ENCODE measurements around a stretch of chr12.

DNA sequence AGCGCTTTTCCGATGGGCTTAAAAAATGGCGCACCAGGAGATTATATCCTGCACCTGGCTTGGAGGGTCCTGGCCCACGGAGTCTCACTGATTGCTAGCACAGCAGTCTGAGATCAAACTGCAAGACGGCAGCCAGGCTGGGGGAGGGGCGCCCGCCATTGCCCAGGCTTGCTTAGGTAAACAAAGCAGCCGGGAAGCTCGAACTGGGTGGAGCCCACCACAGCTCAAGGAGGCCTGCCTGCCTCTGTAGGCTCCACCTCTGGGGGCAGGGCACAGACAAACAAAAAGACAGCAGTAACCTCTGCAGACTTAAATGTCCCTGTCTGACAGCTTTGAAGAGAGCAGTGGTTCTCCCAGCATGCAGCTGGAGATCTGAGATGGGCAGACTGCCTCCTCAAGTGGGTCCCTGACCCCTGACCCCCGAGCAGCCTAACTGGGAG is 400.8 kb upstream of the TMEM132C start:
- PRO-cap: no peak

DNA sequence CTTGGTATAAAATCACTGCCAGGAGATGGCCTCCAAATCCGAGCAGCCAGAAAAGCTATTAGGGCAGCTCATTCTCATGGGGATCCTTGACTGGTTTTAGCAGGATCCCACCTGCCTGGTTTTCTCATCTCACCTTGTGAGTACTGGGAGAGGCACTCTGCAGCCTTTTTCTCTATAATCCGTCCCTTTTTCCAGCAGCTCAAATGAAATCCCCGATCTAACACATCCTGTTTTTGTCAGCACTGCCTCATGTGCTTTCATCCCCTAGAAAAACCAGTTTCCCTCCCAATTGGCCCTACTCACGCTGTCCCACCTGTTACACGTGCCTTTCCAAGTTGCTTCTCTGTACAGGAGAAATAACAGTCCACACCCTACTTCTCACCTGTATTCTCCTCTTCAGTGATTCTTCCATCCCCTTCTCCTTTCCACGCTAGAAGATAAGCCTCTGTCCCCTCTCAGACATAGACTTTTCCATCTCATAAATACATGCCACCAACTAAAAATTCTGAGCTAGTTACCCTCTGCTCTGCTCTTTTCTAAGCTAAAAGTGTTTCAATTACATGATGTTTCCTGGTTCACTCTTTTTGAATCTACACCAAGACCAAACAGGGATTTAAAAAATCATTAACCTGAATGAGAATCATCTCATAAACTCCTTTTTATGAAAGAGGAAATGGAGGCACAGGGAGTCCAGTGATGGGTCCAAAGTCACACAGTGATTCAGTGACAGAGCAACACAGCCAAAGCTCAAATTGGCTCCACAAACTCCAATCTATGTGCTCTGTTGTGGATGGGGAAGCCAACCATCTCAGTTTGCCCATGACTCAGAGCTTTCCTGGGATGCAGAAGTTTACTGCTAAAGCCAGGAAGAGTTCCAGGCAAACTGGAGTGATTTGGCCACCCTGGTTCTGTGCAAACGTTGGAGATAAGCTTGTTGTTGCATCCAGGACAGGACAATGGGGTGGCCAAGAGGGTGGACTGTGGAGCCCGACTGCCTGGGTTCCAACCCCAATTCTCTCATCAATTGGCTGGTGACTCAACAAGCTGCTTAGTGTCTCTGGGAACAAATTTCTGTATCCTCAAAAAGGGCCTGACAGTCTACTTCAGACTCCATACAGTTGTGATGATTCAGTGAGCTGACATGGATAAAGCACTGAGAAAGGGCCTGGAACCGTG is 240.0 kb upstream of the TMEM132C start:
- PRO-cap: unidirectional peak, minus-strand start at position 275 of the sequence; unidirectional peak, minus-strand start at position 345 of the sequence; bidirectional peak, plus-strand start at position 715 of the sequence, minus-strand start at position 586 of the sequence

DNA sequence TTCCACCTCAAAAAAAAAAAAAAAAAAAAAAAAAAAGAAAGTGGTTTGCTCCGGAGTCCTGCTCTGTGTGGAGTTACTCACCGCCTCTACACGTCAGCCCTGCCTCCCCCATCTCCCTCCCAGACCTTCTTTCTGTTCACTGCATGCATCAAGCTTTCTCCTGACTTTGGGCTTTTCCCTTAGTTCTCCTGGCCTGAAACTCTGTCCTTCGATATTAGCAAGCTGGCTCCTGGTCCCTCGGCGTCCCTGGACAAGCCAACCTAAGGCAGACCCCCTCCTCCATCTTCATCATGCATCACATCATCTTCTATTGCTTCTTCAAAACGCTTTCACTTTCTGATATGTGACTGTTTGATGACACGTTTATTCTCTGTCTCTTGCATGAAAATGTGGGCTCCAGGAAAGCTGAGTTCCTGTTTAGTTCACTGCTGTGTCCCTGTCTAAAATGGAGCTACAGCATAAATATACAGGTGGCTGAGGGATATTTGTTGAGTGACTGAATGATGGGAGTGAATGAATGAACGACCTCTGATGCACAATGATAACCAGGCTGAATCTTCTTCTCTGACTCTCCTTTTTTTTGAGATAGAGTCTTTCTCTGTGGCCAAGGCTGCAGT is 40.5 kb downstream of the SLC15A4 start:
- PRO-cap: no peak

DNA sequence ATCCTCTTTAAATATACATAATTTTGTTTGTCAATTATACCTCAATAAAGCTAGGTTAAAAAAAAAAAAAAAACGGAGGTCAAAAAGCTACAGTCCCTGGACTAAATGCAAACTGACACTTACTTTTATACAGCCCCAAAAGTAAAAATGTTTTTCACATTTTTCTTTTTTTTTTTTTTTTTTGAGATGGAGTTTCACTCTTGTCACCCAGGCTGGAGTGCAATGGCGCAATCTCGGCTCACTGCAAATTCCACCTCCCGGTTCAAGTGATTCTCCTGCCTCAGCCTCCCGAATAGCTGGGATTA is 29.3 kb downstream of the TMEM132D start:
- PRO-cap: unidirectional peak, plus-strand start at position 63 of the sequence

DNA sequence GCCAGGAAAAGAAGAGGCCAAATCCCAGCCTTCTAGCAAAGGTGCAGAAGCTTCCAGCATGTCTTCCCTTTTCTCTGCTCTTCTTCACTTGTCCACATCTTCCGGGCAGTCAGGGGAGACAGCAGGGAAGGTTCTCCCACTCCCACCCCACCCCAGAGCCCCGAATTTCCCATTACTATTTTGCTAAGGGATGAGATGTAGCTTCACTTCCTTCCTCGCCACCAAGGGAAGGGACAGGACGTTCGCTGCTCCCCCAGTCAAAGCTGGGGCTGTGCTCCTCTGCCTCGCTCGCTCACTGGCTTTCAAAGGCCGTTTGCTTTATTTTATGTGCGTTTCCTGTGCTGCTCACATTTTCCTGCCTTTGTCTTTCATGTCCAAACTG is 76.2 kb upstream of the FZD10 start:
- PRO-cap: no peak

- PRO-cap: no peak
Measured at GRCh38 chr12:130160492-130161041, 1.7 kb upstream of the FZD10 start.

DNA sequence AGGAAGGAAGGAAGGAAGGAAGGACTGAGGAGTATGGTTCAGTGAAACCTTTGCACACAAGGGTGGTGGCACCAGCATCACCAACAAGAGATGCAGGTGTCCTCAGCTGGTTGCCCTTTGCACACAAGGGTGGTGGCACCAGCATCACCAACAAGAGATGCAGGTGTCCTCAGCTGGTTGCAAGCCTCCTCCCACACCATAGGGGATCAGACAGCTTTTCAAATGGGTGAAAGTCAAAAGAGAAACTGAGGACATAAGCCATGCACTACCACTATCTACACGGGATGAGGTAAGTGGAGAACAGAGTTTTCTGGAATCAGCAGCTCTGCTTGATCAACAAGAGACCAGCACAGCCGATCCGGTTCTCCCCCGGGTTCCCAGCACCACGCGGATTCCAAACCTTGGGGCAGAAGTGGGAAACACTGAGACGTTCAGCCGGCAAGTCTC is 2.8 kb downstream of the RIMBP2 start:
- PRO-cap: unidirectional peak, minus-strand start at position 200 of the sequence

GRCh38 chr12:130877989-130878877 is 6.4 kb downstream of the RAN start:
- PRO-cap: no peak

- PRO-cap: no peak
Measured at GRCh38 chr12:130922710-130923106, 31.0 kb upstream of the ADGRD1 start.

DNA sequence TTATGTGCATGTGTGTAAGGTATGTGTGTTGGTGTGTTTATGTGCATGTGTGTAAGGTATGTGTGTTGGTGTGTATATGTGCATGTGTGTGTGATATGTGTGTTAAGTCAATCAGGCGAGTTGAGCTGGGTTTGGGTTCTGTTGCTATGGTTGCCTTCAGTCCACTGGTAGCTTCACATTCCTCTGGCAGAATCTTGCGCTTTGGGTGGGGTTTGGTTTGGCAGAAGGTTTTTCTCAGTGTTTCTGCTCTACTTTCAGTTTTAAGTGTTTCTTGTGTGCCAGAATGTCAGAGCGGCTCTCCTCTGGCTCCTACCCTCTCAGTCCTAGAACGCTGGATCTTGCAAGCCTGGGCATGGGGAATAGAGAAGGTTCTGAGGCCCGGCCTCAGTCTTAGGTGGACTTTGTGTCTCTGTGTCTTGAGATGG is 7.6 kb upstream of the ADGRD1 start:
- PRO-cap: no peak

DNA sequence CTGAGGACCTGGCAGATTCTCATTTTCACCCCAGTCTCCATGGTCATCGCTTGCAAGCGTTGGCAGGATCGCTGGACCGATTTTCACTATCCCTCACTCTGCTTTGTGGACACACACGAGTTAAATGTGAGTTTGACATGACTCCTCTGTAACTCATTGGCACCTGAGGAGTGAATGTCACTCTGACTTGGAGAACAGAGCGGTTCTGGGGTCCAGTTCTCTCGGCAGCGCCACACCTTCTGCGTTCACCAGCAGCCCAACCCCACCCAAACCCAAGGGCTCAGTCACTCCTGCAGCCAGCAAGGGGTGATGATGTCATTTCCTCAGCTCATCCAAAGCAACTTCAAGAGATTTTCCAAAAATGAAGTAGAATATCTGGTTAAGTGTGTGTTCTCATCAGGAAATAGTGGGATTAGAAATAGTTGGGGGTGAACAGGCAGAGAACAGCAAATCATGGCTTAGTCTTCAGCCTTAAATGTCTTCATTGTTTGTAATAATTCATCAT is 36.3 kb downstream of the ADGRD1 start:
- PRO-cap: no peak

GRCh38 chr12:131002992-131003501 is 49.3 kb downstream of the ADGRD1 start:
- PRO-cap: no peak

- PRO-cap: no peak
Measured at GRCh38 chr12:131048120-131049016, 94.7 kb downstream of the ADGRD1 start.

DNA sequence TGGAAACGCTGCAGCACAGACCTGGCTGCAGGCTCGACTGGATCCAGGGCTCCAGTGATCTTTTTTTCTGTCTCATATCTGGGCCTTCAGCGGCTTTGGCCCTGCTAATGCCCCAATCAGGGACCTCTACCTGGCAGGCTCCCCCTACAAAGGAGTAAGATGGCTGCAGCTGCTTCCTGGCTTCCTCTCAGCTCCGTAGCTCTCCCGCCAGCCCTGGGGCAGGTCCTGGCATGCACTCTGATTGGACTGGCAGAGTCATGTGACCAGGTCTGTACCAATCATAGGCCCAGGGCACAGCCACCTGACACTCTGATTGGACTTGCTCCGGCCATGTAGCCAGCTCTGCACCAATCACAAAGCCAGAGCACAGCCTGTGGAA is 210.3 kb downstream of the ADGRD1 start:
- PRO-cap: no peak

DNA sequence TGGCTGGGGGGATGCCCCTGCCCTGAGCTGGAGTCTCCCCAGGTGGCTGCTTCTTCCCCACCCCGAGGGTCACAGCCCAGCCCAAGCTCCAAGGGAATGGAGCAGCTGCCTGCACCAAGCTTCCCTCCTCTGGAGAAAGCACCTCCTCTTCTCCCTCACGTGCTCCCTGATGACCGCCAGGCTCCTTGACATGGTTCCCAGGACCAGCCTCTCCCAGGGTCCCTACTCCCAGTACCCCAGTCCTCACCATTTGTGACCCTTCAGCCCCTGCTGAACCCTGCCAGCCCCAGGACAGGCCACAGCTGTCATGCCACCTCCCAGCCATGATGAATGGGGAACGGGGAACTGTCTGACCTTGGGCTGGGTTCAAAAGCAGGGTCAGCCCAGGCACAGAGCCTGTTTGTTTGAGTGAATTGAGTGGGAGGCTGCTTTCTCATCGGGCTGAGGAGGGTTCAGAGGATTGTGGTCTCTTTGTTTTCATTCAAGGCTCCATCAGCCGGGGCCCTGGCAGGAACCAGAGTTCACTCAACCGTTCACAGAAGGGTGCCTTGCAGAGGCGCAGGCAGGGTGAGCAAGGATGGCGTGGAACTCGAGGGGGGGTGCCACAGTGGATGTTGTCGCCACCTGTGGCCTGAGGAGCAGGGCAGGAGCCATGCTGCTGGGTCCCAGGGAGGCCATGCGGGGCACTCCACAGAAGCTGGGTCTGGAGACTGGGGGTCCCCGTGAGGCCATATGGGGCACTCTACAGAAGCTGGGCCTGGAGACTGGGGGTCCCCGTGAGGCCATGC is 344.5 kb upstream of the SFSWAP start:
- PRO-cap: no peak

DNA sequence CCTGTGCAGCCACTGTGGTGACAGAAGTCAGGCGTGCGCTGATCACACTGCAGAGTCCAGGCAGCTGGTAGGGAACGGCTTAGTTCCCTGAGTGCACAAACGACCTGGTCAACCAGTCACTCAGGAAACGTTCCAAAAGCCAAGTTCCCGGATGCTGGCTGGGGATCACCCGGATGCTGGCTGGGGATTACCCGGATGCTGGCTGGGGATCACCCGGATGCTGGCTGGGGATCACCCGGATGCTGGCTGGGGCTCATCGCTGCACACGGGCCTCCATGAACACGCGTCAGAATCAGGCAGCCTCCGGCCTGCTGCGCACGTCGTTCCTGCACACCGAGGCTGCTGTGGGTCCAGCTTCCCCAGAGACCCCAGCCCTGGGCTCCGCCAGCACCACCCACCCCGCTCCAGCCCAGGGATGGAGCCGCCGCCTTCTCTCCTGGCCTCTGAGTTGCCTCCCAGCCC is 254.1 kb upstream of the SFSWAP start:
- PRO-cap: no peak

DNA sequence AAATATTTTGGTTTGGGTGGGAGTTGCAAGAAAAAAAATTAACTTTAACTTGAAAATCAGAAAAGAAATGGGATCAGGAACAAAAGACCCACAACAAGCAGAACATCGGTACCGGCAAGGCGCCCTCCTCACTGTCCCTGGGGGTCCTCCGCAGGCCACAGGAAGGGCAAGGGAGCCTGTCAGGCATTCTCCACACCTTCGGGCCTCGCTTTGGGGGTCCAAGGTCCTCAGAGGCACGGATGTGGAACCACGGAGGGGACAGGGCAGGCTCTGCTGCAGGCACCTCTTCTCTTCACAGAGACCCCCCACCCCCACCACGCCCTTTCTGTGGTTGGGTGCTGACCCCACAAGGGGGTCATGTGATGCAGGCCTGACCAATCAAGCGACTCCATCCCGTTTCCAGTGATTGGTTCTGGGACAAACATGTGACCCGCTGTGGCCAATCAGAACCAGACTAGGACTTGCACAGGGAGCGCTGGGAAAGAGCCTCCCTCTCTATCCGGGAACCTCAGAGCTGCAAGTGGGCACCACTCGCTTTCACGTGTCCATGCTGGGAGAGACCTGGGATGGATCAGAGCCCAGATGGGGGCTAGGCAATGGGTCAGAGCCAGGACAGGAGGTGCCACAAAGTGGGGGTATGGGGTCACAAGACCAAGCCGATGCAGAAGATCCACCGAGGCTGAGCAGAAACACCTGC is 181.2 kb upstream of the SFSWAP start:
- PRO-cap: no peak

DNA sequence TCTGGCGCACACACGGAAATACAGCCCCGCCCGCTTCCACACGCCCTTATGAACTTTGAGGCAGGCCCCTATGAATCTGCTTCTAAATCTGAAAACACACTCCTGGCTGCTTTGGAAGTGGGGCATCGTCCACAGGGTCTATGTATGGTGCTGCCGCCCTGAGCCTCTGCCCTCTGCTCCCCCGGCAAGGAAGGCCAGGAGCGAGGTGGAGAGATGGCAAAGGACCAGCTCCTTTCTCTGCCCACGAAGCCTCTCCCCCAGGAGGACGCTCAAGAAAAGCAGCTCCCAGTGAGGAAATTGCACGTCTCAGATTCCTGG is 174.3 kb upstream of the SFSWAP start:
- PRO-cap: no peak

DNA sequence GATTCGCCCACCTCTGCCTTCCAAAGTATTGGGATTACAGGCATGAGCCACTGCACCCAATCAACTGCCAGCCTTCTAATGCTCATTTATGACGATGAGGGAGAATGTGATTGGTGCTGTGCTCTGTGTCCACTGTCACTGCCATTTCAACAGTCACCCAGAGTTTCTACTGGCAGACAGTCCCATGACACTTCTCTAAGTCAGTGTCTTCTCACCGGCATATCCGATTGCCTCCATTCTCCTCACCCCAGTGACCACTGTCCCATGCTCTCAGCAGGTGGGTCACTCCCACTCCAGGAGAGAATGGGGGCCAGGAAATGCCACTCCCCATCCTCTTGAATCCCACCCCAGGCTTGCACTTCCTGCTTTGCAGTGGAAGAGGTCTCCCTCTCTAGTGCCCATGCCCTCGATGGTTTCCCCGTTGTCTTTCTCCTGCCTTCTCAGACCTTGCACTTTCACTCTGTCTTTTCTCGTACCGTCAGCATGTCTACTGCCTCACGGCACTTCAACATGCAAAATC is 2.3 kb upstream of the EP400 start:
- PRO-cap: no peak

GRCh38 chr12:131989736-131990456 is 40.2 kb downstream of the EP400 start:
- PRO-cap: no peak